AG04450 (cell line): ENCODE results near the gene ID2.

GRCh38 chr2:3605433-3605964 lies 10.6 kb downstream of the COLEC11 start:
- CAGE, long polyA plus RNA = no peak
- RRBS = 46% methylated on average over 3 of the region's 22 CpGs

GRCh38 chr2:3657098-3657961 lies 670 bp upstream of the ALLC start:
- CAGE, long polyA plus RNA = no peak
- RRBS = 23% methylated on average over 5 of the region's 24 CpGs

DNA sequence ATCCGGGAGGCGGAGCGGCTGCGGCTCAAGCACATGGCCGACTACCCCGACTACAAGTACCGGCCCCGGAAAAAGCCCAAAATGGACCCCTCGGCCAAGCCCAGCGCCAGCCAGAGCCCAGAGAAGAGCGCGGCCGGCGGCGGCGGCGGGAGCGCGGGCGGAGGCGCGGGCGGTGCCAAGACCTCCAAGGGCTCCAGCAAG lies 732 bp downstream of the SOX11 start:
- CAGE, long polyA plus RNA = no peak
- RRBS = 5% methylated on average over 10 of the region's 23 CpGs

- CAGE, long polyA plus RNA = no peak
- RRBS = no CpG with 5 or more reads among the region's 7 CpGs
These were observed 2.2 kb downstream of the SOX11 start for GRCh38 chr2:5694438-5694666.

GRCh38 chr2:6821165-6821557 lies 44.5 kb downstream of the CMPK2 start:
- CAGE, long polyA plus RNA = no peak
- RRBS = no CpG with 5 or more reads among the region's 9 CpGs

GRCh38 chr2:6866165-6866408 lies 380 bp upstream of the CMPK2 start:
- CAGE, long polyA plus RNA = no peak
- RRBS = 4% methylated on average over 1 of the region's 10 CpGs

GRCh38 chr2:6890100-6890470 lies 12.5 kb downstream of the RSAD2 start:
- CAGE, long polyA plus RNA = no peak
- RRBS = no CpG with 5 or more reads among the region's 3 CpGs

DNA sequence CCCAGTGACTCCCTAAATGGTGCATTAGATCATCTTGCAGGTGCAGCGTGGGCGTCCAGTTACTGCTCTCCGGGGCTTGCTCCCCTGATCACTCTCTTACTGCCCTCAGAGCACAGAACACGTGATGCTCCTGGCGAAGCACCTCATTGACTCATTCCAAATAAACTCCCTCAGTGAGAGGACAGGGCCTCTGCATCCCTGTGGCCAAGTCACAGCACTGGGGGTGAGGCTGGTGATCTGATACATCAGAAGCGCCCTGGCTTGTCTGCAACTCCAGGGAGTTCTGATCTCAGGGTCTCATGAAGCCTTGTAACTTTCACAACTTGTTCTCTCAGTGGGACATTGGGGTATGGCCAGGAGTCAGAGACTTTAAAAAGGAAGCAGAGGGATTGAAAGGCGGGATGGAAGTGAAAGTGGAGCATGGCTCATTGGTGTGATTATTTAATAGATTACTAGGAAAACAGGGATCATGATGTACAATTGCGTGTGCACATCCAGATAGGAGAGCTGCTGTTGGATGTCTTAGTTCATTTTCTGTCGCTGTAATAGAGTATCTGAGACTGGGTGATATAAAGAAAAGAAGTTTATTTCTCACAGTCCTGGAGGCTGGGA lies 41.8 kb downstream of the RNF144A start:
- CAGE, long polyA plus RNA = no peak
- RRBS = no CpG with 5 or more reads among the region's 9 CpGs

GRCh38 chr2:6993361-6993699 lies 76.1 kb downstream of the RNF144A start:
- CAGE, long polyA plus RNA = no peak
- RRBS = no CpG with 5 or more reads among the region's 8 CpGs

DNA sequence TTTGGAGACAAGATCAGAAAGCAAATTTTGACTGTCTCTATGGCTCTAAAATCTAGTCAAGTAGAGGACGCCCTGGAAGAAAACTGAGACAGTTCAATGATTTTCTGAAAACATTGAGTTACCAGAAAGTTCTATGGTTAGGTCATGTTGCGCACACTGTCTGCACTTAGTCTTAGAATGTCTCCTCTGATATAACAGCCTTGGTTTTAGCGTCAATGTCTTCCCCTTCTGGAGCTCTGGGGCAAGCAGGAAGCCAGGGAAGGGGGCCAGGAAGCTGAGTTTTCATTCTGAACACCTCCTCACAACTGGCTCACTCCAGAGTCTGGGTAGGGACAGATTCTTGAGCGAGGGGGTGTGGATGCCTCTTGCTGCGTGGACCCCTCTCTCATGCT lies 99.5 kb downstream of the RNF144A start:
- CAGE, long polyA plus RNA = no peak
- RRBS = no CpG with 5 or more reads among the region's 5 CpGs

DNA sequence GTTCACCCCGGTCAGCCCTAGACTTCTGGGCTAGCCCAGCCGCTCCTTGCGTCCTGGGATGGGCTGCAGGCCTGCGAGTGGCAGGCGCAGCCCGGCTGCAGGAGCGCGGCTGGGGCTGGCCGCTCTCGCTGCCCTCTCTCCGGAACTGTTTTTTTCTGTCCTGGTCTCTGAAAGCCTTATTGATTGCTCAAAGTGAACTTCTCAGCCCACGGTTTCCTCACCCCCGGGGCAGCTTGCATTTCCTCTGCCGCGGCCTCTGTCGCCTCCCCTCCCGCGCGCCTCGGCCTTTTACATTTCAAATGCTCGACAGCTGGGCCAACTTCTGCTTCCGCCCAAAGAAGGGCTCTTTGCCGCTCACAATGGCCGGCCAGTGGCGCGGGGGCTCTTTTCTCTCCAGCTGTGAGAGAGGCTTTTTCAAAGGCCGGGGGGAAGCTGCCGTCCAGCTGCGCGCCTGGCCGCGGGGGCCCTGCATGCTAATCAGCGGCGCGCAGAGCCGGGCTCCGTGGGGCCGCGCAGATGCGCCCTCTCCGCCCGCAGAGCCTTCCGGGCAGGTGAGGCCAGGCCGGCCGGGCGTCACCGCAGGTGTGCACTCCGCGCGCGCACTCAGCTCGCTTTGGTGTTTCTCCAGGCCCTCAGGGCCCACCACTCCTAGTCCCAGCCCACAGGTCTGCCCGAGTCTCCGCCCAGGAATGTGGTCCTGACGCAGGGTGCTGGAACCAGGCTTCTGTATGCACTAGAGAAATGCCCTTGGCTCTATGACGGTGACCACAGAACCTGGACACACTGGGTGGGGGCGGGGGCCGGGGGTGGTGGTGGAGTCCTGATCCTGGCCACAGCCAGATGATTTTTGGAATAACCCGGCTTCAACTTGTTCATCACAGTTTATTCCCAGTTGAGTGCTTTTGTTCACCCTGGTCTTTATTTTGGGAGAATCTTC lies 514.0 kb downstream of the RNF144A start:
- CAGE, long polyA plus RNA = no peak
- RRBS = 13% methylated on average over 32 of the region's 59 CpGs

- CAGE, long polyA plus RNA = no peak
- RRBS = no CpG with 5 or more reads among the region's 2 CpGs
These were observed 344.7 kb upstream of the ID2 start for GRCh38 chr2:8337265-8337529.

DNA sequence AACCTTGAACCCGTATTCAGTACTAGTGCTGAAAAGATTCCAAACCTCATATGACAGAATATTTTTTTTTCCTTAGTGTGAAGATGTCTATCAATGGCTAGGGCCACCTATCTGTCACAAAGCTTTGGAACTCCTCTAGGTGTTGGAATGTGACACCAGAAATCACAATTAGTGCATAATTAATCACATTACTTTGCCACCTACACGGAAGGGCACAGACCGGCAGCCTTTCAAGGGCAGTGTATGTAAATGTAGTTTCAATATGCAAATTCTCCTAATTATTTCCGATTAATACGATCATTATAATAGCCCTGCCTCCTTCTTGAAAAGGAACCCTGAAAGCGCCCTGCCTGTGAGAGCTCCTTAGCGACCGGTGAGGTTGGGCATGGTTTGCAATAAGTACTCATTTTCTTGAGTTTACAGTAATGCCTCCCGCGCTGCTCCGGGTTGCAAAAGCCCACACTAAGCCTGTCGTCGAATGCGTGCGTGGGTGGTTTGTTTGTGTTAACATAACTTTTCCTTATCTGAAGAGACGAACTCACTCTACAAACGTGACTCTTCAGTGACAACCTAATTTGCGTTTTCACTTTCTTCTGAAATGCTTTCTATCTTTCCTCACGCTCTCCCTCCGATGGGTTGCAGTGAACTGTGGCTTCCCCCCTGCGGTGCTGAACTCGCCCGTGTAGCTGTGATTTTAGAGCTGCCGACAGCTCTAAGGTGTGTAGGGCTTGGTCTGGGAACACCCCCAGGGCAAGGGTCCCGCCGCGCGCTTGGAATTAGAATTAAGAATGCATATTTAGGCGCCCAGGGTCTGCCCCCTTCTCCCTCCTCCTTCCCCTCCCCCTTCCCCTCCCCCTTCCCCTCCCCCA lies 773 bp upstream of the ID2 start:
- CAGE, long polyA plus RNA = no peak
- RRBS = 0% methylated on average over 3 of the region's 29 CpGs

DNA sequence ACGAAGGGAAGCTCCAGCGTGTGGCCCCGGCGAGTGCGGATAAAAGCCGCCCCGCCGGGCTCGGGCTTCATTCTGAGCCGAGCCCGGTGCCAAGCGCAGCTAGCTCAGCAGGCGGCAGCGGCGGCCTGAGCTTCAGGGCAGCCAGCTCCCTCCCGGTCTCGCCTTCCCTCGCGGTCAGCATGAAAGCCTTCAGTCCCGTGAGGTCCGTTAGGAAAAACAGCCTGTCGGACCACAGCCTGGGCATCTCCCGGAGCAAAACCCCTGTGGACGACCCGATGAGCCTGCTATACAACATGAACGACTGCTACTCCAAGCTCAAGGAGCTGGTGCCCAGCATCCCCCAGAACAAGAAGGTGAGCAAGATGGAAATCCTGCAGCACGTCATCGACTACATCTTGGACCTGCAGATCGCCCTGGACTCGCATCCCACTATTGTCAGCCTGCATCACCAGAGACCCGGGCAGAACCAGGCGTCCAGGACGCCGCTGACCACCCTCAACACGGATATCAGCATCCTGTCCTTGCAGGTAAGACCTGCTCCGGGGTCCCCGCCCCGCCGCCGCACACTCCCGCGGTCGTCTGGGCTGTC lies at the start of gene ID2:
ID2 (plus strand) TSS at position 70 of the 589 bp plus-strand sequence.
- CAGE, long polyA plus RNA = no peak
- RRBS = 4% methylated on average over 7 of the region's 43 CpGs

DNA sequence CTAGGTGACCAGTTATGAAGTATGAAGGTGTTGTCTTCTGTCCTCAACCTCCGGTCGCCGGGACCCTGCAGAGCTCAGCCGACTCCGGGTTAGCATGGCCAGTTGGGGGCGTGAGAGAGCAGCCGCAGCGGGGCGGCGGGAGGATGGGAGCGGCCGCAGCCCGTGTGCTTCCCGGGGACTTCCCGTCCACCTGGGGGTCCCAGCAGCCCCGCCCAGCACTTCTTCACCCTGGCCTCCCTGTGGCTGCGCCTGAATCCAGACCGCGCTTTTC lies 11.4 kb downstream of the ID2 start:
- CAGE, long polyA plus RNA = no peak
- RRBS = 4% methylated on average over 6 of the region's 19 CpGs

DNA sequence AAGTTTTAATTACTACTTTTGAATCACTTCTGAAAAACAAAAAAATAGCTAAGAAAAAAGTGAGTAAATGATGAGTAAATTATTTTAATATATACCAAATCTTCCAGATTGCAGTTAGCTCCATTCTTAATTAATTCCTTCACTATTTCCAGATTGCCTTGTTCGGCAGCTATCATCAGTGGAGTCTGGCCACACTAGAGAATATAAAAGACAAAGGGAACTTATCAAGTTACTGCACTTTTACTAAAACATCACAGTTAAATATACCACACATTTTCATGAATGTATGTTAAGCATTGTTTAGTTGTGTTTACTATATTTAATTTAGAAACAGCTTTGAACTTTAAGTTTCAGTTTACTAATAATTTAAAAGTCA lies 18.8 kb downstream of the KIDINS220 start:
- CAGE, long polyA plus RNA = no peak
- RRBS = no CpG with 5 or more reads among the region's 1 CpG

GRCh38 chr2:9145110-9145550 lies 61.5 kb upstream of the ASAP2 start:
- CAGE, long polyA plus RNA = no peak
- RRBS = no CpG with 5 or more reads among the region's 7 CpGs

DNA sequence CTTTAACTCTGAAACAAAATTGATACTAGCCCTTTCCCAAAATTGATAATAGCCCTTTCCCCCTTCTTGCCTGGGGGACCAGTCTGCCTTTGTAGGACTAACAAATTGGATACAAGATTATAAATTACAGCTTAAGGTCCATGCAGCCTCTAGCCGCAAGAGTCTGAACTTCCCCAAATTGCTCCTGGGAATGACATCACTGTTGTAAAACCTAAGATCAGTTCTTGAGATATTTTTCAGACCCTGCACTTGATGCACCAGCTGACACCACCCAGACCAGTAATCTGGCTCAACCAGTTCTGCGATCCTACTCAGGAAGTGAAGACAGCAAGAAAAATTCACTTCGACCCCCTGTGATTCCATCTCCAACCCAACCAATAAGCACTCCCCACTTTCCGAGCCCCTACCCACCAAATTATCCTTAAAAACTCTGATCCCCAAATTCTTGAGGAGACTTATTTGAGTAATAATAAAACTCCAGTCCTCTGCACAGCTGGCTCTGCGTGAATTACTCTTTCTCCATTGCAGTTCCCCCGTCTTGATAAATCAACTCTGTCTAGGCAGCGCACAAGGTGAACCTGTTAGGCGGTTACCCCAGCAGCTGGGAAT lies 35.8 kb upstream of the ASAP2 start:
- CAGE, long polyA plus RNA = no peak
- RRBS = no CpG with 5 or more reads among the region's 8 CpGs

DNA sequence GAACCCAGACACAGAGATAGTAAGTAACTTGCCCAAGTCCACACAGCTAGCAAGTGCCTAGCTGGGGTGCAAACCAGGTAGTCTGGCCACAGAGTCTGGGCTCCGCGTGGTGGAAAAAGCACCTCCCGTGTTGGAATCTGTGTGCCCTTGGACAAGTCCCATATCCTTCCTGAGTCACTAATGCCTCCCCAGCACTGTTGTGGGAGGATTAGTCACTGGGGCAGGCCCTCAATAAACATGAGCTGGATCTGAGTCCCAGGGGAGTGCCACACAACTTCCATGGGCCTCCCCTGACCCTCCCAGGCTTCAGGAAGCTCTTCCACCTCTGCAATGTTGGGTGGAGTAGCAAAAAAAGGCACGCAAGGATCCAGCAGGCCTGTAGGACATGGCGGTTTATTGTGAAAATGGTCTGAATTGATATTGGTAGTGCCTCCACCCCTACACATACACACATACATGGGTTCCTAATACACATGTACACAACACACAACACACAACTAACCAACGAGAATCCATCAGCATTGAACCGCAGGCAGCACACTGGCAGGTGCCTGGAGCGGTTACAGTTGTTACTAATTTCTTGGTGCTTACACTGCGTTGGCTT lies 26.7 kb upstream of the ASAP2 start:
- CAGE, long polyA plus RNA = no peak
- RRBS = no CpG with 5 or more reads among the region's 9 CpGs

GRCh38 chr2:9250431-9251231 lies 44.0 kb downstream of the ASAP2 start:
- CAGE, long polyA plus RNA = no peak
- RRBS = no CpG with 5 or more reads among the region's 17 CpGs